PFSK-1 (cell line): ENCODE results near the genes IL17RA, TMEM121B, CECR2 and BCL2L13.

DNA sequence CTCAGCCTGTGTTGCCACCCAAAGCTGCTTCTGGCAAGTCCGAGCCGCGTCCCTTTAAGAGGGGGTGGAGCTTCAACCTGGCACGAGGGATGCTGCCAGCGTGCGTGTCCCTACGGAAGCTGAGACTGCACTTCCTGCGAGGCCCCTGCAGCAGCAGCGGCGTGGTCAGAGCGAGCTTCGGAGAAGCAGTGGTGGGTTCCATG, 94.9 kb downstream of the POTEH start:
- RRBS, result no CpG with 5 or more reads among the region's 12 CpGs

DNA sequence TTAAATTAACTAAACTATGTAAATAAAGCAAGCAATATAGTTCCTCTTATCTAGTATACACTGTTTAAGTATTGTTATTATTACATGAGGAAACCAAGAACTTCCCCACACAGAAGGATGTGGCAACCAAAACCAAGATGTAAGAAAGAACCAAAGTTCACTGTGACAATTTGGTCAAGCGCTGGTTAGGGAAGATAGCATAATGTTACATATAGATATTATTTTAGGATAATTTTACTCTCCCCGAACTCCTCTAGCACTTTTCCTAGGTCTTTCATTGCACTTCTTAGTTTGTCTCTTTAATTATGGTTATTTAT, 103.2 kb downstream of the XKR3 start:
- RRBS, result no CpG with 5 or more reads among the region's 2 CpGs

GRCh38 chr22:17007707-17008145, 296 bp downstream of the GAB4 start:
- RRBS, result no CpG with 5 or more reads among the region's 29 CpGs

- RRBS, result 2% methylated on average over 36 of the region's 90 CpGs
These were observed at the start of gene IL17RA for GRCh38 chr22:17084247-17085385. Gene IL17RA (plus strand): TSS chr22:17085000.

- RRBS, result no CpG with 5 or more reads among the region's 21 CpGs
These were observed 6.8 kb downstream of the TMEM121B start for GRCh38 chr22:17113958-17115083.

- RRBS, result 4% methylated on average over 50 of the region's 137 CpGs
These were observed at the start of gene TMEM121B for GRCh38 chr22:17120714-17122080. Gene TMEM121B (minus strand): TSS chr22:17121360.

DNA sequence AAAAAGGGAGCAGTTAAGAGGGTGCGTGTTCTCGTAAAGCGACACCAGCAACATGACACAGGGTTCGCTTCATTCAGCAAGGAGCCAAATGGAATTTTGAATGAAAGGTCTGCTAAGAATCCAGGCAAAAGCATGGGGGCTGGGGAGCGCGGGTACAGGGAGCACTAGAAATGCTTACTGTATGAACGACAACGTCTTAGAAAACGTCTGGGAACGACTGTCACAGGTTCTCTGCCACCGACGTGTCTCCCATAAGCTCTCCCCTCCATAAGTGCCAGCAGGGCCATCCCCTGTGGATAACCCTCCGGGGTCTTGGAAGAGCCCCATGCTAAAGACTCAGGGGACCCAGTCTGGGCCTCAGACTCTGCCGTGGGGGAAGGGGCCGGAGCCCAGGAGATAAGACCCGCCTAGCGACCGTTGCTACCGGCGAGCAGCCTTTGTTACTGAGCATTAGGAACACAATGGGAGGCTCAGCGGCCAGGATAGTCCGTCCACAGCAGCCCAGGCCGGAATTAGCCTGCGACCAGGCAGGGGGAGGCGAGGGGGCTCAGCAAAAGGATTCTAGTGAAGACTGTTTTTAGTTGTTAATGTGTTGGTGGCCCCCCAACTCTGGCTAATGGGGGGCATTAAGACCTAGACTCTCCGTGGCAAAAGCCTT, 20.7 kb downstream of the ADA2 start:
- RRBS, result 85% methylated on average over 8 of the region's 26 CpGs

DNA sequence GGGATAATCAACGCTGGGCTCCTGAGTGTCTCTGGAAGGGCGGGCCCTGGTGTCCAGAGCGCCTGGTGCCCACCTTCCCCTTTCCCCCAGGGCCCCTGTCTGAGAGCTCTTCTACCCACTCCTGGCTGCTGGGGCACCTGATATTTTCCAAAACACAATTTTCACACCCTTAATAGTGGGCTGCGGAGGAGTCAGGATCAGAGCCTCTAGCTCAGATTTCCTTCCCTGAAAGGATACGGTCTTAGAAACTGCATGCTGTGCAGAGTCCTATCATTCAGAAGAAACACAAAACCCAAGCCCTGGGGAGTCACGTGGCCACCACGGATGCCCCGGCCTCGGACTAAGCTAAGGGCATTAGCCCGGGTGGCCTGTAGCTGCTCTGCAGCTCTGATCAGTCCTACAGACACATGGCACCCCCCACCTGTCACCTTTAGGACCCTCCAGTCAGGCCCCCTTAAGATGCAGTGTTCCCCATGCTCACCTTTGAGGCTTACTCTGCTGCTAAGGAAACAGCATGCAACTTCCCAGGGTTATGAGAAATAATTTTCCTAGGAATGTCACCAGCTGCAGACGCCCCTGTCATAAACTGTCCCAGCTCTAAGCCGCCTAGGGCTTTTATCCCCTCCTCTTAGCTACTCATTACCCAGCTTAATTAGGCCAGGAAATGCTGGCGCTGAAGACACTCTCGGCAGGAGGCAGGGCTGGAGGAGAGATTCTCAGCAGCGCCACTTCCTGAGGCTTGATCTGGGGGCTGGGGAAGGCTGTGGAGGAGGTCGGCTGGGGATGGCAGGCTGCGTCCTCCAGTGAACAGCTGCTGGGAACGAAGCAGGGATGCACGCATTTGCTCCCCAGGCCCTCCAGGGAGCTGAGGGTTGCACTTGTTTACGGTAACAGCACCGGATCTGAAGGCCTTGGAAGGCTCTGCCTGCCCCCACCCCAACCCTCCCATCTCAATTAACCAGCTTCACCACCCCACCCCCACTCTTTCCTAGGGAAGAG, 47.1 kb upstream of the ADA2 start:
- RRBS, result no CpG with 5 or more reads among the region's 21 CpGs

- RRBS, result 1% methylated on average over 12 of the region's 59 CpGs
These were observed 539 bp upstream of the CECR2 start for GRCh38 chr22:17368462-17369379.

DNA sequence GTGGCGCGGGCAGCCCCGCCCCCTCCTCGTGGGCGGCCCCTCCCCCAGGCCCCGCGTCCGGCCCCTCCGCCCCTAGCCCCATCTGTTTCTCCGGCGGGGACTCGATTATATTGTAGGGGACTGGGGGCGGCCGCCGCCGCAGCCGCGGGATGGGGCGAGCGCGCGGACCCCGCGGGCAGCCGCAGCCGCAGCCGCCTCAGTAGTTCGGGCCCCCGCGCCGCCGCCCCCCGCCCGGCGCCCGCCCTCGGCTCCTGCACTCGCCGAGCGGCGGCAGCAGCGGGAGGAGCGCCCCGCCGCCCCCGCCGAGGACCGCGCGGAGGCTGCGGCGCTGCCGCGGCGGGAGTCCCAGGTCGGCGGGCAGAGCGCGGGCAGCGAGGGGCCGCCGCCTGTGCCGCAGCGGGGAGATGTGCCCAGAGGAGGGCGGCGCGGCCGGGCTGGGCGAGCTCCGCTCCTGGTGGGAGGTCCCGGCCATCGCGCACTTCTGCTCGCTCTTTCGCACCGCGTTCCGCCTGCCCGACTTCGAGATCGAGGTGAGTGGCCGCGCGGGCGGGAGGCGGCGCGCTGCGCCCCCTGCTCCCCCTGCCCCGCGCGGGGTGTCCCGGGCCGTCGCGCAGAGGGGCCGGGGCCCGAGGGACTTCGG, at the start of gene CECR2:
TSS of gene CECR2 (plus strand) at position 81 of the 640 bp plus-strand sequence.
- RRBS, result no CpG with 5 or more reads among the region's 99 CpGs

DNA sequence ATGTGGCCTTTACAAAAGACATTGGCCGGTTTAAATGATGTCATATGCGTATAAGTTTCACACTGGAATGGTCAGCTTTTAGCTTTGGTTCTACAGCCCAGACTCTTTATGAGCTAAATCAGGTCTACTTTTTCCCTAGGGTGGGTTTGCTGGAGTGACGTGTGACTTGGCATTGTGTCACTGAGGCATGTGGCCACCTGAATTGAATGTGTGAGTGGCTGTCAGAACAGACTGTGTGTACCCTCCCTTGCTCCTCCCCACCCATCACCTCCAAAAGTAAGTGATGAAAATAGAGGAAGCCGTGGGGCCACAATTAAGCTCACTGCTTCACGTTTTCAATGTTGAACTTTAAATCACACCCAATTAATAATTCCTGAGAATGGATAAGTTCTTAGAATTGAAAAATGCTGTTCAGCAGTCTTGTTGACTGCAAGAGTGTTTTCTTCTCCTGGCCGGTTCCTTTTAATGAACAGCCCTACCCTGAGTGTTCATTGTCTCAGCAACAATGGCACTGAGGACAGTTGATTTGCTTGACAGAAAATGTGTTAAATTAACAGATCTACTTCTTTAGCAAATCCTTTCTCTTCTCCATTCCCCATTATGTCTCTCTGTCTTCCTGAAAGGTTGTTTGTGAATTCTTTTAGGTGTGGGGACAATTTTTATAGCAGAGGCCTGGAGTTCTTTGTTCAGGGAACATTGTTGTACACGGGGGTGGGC, 11.3 kb downstream of the CECR2 start:
- RRBS, result no CpG with 5 or more reads among the region's 7 CpGs

DNA sequence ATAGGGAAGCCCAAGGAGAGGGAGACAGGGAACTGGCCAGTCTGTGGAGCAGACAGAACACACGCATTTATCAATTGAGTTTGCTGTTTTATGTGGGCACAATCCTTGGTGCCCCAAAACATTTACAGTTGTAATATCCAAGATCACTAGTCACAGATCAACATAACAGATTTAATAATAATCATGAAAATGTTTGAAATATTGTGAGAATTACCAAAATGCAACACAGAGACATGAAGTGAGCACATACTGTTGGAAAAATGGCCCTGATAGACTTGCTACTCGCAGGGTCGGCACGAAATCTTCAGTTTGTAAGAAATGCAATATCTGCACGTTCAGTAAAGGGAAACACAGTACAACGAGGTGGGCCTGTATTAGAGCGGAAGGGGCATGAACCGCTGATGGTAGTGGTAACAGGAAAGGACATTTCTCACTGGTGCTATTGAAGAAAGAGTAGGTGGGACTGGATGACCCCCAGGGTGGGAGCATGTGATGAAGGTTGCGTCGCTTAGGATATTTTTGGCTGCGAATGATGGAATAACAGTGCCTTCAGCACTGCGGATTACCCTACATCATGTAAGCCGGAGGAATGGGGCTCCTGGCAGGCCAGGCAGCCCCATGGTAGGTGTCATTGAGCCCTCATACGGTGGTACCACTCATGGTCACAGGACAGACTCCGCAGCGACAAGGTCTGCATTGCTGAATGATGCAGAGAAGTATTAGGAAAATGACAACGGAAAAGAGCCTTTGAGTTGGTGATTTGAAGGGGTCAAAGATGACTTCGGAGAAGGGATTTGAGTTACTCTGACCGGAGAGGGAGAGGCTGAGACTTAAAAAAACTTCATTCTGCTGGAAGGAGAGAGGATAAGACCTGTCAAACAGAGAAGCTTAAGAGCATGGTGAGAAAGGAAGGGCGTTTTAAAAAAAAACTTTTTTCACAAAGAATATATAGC, 16.5 kb downstream of the CECR2 start:
- RRBS, result no CpG with 5 or more reads among the region's 20 CpGs

DNA sequence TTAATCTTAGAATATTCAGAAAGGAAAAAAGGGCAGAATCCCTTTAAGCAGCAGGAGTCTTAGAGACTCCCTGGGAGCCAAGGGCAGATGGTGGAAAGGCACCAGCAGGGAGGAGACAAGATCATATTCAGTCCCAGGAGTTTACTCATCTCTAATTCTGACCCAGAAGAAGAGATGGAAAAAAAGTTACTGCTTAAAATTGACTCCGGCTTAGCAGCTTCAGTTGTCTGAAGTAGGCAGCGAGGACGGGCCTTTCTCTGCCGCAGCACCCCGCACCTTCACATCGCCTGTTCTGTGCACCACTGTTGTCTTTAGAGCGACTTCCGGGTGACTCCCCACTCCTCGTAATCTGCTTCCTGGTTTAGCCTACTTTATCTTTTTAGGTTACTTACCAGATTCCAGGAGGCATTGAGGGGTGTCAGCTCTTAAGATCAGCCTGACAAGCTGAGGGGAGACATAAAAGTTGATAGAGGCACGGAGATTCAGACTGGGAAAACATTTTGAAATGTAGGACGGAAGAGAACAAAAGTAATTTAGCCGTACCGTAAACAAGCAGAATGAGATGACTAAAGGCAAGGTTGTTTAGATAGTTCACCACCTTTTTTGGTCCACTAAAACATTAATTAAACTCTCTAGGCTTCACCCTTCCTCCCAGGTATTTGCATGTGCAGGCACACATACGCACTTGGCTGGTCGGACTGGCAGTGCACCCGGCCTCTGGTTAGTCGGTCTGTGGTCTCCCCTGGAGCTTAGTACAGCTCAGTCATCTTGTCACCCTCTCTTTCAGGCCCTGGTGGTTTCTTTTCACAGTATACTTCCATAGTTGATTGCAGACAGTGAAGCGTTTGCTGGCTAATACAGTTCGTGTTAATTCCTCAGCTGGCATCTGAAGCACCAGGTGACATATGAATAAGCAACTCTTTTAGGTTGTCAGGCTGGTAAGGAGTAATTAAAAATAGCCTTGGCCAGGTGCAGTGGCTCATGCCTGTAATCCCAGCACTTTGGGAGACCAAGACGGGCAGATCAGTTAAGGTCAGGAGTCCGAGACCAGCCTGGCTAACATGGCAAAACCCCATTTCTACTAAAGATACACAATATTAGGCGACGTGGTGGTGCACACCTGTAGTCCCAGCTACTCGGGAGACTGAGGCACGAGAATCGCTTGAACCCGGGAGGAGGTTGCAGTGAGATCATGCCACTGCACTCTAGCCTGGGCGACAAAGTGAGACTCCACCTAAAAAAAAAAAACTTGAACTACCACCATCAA, 74.6 kb downstream of the CECR2 start:
- RRBS, result 3% methylated on average over 4 of the region's 28 CpGs

GRCh38 chr22:17514049-17514443, 49.3 kb upstream of the SLC25A18 start:
- RRBS, result no CpG with 5 or more reads among the region's 7 CpGs

- RRBS, result no CpG with 5 or more reads among the region's 9 CpGs
These were observed 10.6 kb upstream of the SLC25A18 start for GRCh38 chr22:17552498-17553301.

DNA sequence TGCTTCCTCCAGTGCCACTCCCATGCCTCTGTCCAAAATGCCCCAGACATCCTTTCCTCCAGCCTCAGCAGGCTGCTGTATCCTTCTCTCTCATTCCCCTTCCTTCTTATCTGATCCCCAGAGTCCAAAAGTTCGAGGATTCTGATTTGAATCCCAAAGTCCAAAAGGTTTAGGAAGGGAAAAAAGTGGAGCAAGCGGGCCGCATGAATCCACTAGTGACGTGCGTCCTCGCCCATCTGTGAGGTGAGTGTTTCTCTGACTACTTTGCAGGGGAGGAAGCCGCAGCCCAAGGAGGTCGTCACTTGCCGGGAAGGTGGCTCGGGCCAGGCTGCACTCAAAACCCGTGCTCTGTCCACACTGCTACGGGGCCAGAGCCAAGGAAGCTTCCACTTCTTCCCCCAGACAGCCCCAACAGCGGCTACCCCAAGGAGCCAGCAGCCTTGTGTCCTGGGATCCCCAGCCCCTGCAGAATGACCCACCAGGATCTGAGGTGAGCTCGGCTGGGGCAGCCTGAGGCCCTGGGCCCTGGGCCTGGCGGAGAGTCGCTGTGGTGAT, 16.3 kb downstream of the SLC25A18 start:
- RRBS, result no CpG with 5 or more reads among the region's 16 CpGs

- RRBS, result 2% methylated on average over 7 of the region's 48 CpGs
These were observed at the start of gene BCL2L13 for GRCh38 chr22:17638137-17638892. Gene BCL2L13 (plus strand): TSS chr22:17638757.

DNA sequence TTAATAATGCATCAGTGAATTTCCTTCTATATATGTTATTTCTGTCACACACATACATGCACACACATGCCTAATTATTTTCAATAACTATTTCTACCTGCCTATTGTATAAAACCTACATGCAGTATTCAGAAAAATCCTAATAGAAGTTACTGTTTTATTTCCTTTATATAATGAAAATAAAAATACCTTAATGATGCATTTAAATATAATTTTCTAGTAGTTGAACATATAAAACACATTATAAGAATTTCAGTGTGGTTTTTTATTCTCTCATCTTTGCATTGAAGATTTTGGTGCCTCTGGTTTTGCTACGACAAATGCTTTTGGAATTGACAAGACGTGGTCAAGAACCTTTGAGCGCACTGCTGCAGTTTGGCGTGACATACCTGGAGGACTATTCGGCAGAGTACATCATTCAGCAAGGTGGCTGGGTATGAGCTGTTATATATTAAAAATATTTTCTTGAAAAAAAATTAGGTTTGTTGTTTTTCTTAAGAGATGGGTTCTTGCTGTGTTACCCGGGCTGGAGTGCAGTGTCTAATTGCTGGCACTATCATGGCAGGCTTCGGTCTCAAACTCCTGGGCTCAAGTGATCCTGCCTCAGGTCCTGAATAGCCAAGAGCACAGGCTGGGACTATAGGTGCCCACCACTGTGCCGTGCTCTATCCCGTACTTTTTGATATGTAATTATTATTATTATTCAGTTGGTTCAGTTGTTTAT, 63.6 kb downstream of the BCL2L13 start:
- RRBS, result no CpG with 5 or more reads among the region's 9 CpGs

- RRBS, result 58% methylated on average over 10 of the region's 40 CpGs
These were observed 3.2 kb upstream of the BID start for GRCh38 chr22:17776959-17778301.

- RRBS, result 97% methylated on average over 5 of the region's 21 CpGs
These were observed 21.8 kb upstream of the BID start for GRCh38 chr22:17795904-17796732.